ENCODE results near the genes B3GNT4 and VPS37B.

DNA sequence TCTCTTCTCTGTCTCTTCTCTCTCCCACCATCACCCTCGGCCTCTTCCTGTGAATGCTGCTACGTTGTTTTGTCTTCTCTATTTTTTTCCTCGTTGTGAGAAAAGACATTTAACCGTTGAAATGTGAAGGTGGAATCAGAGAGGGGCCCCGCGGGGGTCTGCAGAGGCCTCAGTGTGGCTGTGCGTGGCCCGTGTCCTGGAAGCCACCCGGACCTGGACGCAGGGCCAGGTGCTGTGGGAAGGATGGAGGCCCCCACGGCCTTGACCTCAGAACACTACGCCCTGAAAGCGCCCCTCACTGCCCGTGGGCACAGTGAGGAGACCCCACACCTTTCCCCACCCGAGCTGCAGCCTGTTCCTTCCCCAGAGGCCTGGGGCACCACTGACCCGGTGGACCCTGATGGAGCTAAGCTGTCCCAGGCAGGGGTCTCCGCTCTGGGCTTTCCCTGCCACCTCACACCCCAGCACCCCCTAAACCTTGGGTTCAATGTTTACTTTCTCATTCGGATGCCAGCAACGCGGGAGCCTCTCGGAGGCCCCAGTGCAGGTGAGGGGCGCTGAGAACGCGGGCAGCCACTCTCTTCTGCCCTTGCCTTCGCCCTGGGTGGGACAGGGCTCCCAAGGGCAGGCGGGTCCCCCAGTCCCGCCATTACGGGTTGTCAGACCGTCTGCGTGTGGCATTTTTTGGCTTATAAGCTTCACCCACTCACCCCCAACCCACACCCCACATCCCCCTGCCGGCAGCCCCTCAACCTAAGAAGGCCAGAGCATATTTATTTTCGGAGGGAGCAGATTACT lies 26.9 kb downstream of the SETD1B start:
- PRO-cap: no peak
- RAMPAGE, long total RNA, 4 experiments: no peak in any of the 4 experiments

GRCh38 chr12:122021084-122021328 lies 678 bp upstream of the BCL7A start:
- PRO-cap: no peak
- RAMPAGE, long total RNA, 4 experiments: no peak in any of the 4 experiments

DNA sequence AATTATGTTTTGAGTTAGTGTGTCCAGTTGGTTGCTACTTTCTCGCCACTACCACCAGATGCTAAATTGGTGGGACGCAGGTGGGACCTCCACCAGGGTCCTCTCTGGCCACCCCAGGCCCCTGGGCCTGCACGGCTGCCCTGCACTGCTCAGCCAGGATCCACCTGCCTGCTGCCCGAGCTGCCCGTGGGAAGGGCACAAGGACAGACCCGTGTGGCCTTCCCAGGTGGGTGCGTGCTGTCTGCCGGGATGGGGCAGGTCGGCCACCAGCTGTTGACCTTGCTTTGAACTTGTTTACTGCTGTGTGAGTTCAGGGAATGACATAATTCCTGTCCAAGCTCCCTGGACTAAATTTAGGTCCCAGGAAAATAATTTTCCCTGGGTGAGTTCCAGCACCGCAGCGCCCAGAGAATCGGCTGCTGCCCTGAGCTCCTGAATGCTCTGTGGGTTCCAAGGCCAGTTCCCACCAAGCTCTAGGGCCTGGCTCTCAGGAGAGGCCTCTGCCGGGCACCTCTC lies 27.4 kb upstream of the MLXIP start:
- PRO-cap: no peak
- RAMPAGE, long total RNA, 4 experiments: no peak in any of the 4 experiments

DNA sequence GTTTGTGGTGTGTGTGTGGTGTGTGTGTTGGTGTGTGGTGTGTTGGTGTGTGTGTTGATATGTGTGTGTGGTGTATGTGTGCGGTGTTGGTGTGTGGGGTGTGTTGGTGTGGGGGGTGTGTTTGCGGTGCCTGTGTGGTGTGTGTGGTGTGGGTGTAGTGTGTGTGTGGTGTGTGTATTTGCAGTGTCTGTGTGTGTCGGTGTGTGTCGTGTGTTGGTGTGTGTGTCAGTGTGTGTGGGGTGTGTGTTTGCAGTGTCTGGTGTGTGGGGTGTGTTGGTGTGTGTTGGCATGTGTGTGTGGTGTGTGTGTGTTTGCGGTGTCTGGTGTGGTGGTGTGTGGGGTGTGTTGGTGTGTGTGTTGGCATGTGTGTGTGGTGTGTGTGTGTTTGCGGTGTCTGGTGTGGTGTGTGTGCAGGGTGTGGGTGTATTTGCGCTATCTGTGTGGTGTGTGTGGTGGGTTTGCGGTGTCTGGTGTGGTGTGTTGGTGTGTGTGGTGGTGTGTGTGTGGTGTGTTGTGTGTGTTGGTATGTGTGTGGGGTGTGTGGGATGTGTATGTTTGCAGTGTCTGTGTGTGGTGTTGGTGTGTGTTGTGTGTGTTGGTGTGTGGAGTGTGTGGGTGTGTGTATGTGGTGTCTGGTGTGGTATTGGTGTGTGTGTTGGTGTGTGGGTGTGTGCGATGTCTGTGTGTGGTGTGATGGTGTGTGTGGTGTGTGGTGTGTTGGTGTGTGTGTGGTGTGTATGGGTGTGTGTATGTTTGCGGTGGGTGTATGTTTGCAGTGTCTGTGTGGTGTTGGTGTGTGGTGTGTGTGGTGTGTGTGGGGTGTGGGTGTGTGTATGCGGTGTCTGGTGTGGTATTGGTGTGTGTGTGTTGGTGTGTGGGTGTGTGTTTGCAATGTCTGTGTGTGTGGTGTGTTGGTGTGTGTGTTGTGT lies 15.3 kb downstream of the MLXIP start:
- PRO-cap: no peak
- RAMPAGE, long total RNA, 4 experiments: no peak in any of the 4 experiments

- PRO-cap: no peak
- RAMPAGE, long total RNA, 4 experiments: no peak in any of the 4 experiments
Observed at GRCh38 chr12:122104846-122105321, 26.3 kb downstream of the MLXIP start.

- PRO-cap: no peak
- RAMPAGE, long total RNA, 4 experiments: no peak in any of the 4 experiments
Observed at GRCh38 chr12:122125366-122126512, 47.2 kb downstream of the MLXIP start.

- PRO-cap: no peak
- RAMPAGE, long total RNA, 4 experiments: no peak in any of the 4 experiments
Observed at GRCh38 chr12:122203094-122204076, at the start of gene B3GNT4. TSS of gene B3GNT4 (plus strand) at chr12:122203709.

- PRO-cap: no peak
- RAMPAGE, long total RNA, 4 experiments: no peak in any of the 4 experiments
Observed at GRCh38 chr12:122204979-122205746, 1.7 kb downstream of the B3GNT4 start.

GRCh38 chr12:122389552-122389814 lies 33.0 kb downstream of the CLIP1 start:
- PRO-cap: no peak
- RAMPAGE, long total RNA, 4 experiments: no peak in any of the 4 experiments

DNA sequence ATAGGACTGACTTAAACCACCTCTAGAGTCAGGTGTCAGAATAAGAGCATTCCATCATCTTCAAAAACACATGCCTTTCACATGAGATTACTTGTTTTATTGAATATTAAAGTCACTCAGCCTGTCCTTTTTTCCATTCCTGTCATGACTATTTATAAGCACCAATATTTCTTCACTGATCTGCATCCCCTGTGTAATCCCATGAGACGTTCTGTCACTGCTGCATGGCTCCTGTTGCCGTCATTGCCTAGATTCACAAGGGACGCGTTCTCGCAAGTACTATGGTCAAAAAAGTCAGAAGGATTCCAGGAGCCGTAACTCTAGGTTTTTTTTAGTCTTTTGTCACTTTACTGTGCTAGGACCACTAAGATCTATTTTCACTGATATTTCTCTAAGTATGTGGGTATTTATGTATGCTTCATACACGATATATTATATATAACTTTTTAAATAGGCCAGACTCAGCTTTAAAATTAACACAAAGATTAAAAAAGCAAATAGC lies 17.4 kb downstream of the CLIP1 start:
- PRO-cap: no peak
- RAMPAGE, long total RNA, 4 experiments: no peak in any of the 4 experiments

- PRO-cap: unidirectional peak, minus-strand start at chr12:122423684
- RAMPAGE, long total RNA, 4 experiments: no peak in any of the 4 experiments
Observed at GRCh38 chr12:122423204-122423796, 831 bp upstream of the CLIP1 start.

- PRO-cap: no peak
- RAMPAGE, long total RNA, 4 experiments: no peak in any of the 4 experiments
Observed at GRCh38 chr12:122489120-122489783, 11.5 kb downstream of the ZCCHC8 start.

GRCh38 chr12:122602960-122603369 lies 75.9 kb downstream of the KNTC1 start:
- PRO-cap: no peak
- RAMPAGE, long total RNA, 4 experiments: no peak in any of the 4 experiments

DNA sequence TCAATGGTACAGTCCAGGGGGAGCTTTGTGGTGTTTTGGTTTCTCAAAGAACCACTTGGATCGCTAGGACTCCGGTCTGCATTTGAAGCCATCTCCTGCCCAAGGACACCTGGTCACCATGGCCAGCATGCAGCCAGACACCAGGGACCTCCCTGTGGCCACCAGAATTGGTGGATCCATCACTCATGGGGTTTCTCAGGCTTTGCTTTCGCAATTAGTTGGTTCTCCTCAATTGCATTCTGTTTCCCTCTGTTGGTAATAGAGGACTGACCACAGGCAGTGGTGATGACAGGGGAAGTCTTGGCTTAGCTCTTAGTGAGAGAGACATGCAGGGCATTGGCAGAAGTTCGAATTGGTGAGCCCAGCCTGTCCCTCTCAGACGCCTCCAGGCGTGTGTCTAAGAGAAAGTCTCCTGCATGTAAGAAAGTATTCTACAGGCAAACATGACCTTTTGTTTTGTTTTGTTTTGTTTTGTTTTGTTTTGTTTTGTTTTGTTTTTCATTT lies 21.4 kb downstream of the HCAR2 start:
- PRO-cap: no peak
- RAMPAGE, long total RNA, 4 experiments: no peak in any of the 4 experiments

DNA sequence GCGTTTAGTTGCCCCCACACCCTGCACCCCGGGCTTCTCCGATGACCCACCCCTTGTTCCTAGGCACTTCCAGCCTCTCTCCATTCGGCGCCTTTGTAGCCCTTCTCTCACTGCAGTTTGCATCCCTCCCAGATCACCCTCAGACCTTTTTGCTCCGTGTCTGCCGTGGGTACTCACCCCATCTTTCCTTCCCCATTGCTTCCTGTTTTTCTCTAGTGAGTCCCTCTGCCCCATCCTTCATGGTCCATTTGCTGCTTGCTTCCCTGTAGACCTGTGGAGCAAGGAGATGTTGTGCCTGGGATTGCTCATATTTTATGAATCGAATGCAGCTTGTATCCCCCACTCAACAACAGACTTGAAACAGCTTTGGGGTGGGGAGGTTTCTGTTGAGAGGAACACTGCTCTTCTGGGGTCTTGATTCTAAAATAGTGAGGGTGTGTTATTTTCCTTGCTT lies 638 bp downstream of the DENR start:
- PRO-cap: no peak
- RAMPAGE, long total RNA, 4 experiments: no peak in any of the 4 experiments

GRCh38 chr12:122837492-122838399 lies 2.5 kb downstream of the HIP1R start:
- PRO-cap: no peak
- RAMPAGE, long total RNA, 4 experiments: no peak in any of the 4 experiments

DNA sequence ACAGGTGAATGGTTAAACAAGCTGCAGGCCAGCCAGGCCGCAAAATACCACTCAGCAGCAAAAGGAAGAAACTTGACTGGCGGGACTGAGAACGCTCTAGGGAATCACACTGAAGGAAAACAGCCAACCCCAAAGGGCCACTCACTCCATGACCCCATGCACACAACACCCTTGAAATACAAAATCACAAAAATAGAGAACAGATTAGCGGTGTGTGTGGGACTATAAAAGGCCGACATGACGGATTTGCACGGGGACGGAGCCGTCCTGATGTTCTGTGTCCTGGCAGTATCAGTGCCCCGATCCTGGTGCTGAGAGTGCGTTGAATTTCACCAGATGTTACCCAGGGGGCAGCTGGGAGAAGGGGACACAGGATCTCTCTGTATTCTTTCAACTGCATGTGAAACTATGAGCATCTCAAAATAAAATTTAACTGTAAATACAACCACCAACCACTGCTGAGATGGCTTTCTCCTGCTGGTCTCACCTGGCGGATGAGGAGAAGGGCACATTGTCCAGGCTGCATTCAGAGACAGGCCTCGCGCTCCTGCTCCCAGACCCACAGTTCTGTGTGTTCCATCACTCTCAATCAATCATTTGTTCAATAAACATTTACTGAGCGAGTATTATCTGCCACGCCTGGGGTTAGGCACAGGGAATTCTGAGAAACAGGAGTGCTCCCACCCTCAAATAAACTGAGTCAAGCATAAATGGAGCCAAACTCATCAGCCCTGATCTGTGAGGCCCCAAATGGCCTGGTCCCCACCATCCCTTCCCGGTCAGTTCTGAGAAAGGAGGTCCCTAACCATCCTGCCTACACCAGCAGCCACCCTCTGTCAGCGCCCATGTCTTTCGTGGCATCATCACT lies 22.8 kb downstream of the VPS37B start:
- PRO-cap: no peak
- RAMPAGE, long total RNA, 4 experiments: no peak in any of the 4 experiments

- PRO-cap: bidirectional peak, plus-strand start at chr12:122896217, minus-strand start at chr12:122896111
- RAMPAGE, long total RNA, 4 experiments: start-site peak on the minus strand in 4 of 4 experiments, at chr12:122896068-122896127 at its widest, 55 to 541 reads per replicate
Observed at GRCh38 chr12:122895278-122896317, at the start of gene VPS37B. TSS of gene VPS37B (minus strand) at chr12:122896124.

DNA sequence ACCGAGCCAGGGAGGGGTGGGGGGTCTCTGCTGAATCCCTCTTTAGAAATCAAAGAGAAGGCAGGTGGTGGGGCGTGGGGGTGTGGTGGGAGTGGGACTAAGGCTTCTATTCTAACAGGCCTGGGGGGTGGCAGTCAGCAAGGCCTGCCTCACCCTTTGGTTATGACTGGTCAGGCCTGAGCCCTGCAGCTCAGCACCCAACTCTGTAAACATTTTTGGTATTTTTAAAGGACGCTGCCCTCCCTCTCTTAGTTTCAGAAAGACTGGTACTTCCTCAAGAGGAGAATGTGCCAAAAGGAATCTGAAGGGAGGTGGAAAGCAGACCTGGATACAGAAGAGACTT lies 3.2 kb downstream of the ARL6IP4 start:
- PRO-cap: no peak
- RAMPAGE, long total RNA, 4 experiments: no peak in any of the 4 experiments

GRCh38 chr12:123120423-123121405 lies 30.2 kb downstream of the PITPNM2 start:
- PRO-cap: no peak
- RAMPAGE, long total RNA, 4 experiments: no peak in any of the 4 experiments

Data from esophagus muscularis mucosa (tissue), 4 donors.